SJSA1 (cell line): ENCODE results near the genes SMIM32, GFRA3 and FAM53C.

- RAMPAGE, long total RNA, result no peak
These were observed 7.6 kb downstream of the CXCL14 start for GRCh38 chr5:135571033-135571702.

GRCh38 chr5:135602937-135603397 lies 24.2 kb upstream of the CXCL14 start:
- RAMPAGE, long total RNA, result no peak

DNA sequence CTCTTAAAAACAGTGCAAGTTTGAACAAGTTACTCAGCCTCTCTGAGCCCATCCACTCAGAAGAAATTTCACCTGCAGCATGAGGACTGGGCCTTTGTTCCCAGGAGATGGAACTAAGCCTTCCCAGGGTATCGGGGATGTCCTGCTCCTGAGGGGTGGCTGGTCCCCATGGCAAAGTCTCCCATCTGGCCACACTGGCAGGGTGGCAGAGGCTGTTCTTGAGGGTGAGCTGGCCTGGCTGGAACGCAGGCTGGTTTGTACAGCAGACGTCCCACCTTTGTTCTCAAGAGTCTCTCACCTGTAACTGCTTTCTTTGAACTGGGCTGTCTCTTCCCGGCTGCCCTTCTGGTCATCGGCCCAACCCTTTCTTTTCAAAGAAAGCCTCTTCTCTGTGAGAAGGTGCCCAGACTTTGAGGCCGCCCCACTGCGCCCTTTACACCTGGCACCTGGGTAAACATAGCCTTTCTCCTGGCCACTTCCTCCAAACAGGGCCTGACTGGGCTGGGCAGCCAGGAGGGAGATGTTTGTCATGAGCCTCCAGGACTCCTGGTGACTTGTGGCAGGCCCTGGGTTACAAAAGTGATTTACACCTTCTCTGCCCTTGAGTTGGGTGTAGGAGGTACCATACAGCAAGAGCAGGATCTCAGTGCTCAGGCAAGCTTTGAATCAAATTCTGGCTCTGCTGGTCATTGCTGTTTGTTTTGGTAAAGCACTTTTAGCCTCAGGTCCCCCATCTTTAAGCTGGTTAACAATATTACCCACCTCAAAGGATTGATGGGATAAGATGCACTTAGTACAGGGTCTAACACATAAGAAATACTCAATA lies 127.1 kb upstream of the CXCL14 start:
- RAMPAGE, long total RNA, result no peak

GRCh38 chr5:136020547-136021115 lies 8.2 kb upstream of the TGFBI start:
- RAMPAGE, long total RNA, result no peak

DNA sequence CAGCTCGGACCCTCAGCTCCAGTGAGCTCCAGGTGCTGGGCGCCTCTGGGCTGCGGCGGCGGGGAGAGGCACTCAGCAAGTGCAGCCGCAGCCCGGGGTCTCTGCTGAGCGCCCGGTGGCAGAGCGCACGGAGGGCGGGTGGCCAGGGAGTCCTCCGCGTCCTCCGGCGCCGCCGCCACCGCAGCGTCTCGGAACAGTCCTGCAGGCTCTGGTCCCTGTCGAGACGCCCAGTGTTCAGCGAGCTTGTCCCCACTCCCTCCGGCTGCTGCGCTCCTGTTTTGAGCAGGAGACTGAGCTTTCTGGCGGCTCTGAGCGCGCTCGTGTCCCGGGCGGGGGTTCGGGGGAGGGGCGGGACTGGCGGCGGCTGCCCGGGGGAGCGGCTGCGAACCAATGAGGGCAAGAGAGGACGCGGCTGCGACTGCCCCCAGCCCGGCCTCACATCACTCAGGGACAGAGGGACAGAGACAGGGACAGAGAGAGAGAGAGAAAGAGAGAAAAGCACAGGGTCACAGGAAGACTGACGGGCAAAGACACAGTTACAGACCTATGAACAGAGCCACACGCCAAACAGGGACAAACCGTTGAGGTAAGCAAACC lies at the start of gene SMIM32:
Gene SMIM32 (minus strand): TSS at position 304 of the 597 bp plus-strand sequence.
- RAMPAGE, long total RNA, result no peak

DNA sequence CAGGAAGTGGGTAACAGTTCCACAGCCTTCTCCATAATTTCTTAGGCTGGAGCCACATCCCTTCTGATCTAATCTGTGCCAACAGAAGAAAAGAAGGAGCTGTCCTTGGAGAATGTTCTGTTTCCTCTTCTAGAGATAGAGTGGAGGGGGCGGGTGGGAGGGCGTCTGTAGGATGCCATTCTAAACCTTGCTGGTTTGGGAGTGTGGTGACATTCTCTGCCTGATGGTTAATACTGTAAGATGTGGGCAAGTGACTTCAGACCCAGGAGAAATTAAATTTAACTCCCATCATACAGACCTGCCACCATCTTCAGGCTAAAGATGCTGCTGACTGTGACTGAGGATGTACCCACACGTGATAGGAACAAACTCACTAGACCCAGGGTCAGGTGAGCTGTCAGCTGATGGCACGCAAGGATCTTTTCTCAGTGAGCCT lies 437.5 kb downstream of the SPOCK1 start:
- RAMPAGE, long total RNA, result no peak

- RAMPAGE, long total RNA, result no peak
These were observed 390.2 kb downstream of the SPOCK1 start for GRCh38 chr5:137108913-137109320.

DNA sequence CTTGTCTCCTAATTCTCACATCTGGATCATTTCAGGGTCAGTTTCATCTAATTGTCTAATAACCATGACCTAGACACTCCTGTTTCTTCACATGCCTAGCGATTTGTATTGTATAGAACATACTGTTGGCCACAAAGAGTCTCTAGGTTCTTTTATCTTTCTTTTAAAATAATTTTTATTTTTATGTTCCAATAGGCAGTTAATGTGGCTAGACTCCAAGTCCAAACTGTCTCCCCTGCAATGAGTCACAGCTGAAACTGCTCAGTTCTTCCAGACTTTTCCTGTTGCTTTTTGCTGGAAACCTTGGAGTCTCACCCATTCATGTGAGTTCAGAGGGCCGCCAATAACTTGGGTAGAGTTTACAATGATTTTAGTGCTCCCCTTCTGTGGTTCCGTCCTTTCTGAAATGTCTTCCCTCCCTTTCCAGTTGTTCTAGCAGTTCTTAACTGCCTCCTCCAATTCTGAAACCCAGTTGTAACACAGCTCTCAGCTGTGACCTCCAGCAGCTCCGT lies 198.7 kb downstream of the SPOCK1 start:
- RAMPAGE, long total RNA, result no peak

DNA sequence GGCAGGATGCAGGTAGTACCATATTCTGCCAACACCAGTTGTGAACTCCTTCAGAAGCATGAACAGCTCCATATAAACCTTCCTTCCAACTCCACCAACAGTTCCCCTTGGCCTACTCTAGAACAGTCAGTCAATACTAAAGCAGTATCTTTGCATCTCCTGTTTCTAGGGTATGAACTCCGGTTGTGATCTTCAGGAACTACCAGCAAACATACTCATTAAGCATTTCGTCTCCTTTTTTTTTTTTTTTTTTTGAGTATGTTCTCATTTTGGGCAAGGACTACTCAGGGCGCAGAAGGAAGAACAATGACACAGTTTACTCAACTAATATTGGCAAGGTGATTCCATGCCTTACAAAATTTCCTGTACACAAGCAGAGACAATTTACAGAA lies 197.7 kb downstream of the SPOCK1 start:
- RAMPAGE, long total RNA, result no peak

GRCh38 chr5:137622166-137622729 lies 113.6 kb downstream of the KLHL3 start:
- RAMPAGE, long total RNA, result no peak

DNA sequence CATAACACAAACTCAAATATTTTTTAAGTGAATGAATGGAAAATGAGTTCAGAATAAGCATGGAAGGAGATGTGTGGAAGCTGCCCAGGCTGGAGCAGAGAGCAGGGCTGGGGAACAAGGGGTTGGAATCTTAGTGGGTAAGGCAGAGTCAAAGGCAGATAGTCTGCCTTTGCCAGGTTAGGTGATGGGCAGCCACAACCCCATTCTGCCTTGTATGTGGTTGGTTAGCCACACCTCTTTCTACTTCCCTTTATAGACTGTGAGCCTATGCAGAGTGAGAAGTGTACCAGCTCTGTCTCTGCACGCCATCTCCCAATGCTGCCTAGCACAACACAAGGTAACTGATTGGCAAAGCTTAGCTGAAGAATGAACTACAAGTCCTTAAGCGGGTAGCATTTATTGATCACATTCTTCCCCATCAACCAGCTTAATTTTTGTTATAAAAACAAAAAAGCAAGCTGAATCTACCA lies 69.7 kb downstream of the KLHL3 start:
- RAMPAGE, long total RNA, result no peak

DNA sequence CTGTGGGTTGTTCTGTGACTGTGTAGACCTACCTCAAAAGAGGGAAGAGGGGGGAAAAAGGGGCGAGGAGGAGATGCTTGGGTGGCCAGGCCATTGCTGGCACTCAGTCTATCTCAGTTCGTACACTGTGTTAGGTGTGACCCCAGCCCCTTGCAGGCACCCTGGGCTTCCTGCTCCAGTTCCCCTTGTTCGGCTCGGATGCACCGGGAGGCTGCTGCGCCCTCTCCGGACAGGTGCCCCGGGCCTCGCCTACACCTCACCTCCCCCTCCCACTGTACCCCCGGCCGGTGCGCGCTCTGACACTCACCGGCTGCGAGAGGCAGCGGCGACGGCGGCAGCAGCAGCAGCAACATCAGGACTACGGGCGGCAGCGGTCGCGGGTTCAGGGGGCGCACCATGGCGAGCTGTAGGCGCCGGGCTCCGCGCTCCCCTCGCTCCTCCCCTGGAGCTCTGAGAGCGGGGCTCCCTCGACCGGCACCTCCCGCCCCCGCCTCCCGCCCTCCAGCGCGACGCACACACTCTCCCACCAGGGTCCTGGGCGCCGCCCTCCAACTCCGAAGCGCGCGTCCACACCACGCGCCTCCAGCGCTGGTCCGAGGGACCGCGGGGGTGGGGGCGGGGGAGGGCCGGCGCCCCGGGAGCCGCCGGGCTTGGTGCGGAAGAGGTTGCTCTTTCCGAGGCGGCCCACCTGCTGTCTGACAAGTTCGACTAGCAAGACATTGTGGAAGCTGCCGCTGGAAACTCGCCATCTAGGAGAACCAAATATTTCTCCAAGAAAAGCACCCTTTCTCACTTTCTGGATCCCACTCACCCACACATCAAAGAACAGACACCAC lies at the start of gene GFRA3:
Gene GFRA3 (minus strand): TSS at position 595 of the 836 bp plus-strand sequence.
- RAMPAGE, long total RNA, result no peak

DNA sequence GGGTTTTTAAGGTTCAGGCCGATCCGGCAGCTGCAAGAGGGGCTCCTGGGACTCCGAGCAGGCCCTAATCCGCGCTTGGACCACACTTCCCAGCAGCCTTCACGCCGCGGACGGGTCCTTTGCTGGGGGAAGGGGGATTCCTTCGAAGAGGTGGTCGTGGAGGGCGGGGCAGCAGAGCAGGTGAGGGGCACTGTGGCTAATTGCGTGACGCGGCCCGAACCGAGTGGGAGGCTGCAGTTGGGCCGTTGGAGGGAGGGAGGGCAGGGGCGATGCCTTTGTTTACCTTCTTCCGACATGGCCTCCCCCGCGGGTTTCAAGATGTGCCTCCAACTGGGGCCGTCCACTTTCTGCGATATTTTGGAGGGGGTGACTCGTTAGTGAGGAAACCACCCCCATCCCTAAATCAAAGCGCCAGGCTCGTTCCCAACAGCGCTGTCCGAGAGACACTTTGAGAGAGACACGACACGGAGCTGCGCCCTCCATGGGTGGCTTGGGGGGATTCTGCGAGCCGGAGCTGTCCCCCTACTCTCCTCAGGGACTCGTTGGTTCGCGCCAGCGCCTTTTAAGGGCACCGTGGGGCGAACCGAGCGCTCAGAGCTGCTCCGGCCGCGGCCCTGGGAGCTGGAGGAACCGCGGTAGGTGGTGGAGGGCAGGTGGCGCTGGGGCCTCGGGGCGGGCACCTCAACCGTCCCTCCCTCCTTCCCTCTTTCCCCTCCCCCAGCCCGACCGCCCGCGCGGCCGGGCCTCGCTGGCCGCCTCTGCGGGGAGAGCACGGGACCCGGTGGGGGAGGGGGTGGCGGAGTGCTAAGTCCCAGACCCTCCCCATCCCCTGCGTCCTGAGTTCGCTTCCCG lies at the start of gene FAM53C:
Gene FAM53C (plus strand): TSS at position 594 of the 852 bp plus-strand sequence.
- RAMPAGE, long total RNA, result no peak

- RAMPAGE, long total RNA, result no peak
These were observed 26.9 kb downstream of the KDM3B start for GRCh38 chr5:138379153-138380106.

- RAMPAGE, long total RNA, result no peak
These were observed 39.2 kb upstream of the REEP2 start for GRCh38 chr5:138399597-138400193.

DNA sequence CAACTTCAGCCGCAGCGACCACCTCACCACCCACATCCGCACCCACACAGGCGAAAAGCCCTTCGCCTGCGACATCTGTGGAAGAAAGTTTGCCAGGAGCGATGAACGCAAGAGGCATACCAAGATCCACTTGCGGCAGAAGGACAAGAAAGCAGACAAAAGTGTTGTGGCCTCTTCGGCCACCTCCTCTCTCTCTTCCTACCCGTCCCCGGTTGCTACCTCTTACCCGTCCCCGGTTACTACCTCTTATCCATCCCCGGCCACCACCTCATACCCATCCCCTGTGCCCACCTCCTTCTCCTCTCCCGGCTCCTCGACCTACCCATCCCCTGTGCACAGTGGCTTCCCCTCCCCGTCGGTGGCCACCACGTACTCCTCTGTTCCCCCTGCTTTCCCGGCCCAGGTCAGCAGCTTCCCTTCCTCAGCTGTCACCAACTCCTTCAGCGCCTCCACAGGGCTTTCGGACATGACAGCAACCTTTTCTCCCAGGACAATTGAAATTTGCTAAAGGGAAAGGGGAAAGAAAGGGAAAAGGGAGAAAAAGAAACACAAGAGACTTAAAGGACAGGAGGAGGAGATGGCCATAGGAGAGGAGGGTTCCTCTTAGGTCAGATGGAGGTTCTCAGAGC lies 2.4 kb downstream of the EGR1 start:
- RAMPAGE, long total RNA, result no peak

DNA sequence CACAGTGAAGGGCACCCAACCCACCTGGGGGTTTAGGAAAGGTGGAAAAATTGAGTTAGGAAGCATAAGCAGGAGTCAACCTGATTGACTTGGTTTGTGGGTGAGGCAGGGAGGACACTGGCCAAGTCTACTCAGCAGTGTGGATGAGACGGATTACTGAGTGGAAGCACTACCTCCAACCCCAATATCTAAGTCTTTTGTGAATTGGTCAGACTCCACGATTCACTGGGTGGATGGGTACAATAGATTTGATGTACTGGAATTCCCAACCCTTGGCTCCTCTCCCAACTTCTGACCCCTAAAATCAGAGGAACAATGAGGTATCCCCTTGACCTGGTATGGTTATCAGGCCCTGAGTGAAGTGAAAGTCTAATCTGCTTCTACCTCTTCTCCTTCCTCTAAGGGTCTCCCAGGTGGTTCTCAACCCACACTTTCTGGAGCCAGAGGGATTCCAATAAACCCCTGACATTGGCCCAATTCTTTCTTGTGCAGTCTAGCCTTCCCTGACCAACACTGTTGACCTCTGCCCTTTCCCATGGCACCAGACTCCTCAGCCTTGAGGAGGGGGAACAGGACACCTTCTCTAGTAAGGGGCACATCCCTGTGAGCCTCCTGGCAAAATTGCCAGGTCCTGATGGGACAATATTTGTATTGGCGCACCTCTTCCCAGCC lies 5.3 kb downstream of the EGR1 start:
- RAMPAGE, long total RNA, result no peak

DNA sequence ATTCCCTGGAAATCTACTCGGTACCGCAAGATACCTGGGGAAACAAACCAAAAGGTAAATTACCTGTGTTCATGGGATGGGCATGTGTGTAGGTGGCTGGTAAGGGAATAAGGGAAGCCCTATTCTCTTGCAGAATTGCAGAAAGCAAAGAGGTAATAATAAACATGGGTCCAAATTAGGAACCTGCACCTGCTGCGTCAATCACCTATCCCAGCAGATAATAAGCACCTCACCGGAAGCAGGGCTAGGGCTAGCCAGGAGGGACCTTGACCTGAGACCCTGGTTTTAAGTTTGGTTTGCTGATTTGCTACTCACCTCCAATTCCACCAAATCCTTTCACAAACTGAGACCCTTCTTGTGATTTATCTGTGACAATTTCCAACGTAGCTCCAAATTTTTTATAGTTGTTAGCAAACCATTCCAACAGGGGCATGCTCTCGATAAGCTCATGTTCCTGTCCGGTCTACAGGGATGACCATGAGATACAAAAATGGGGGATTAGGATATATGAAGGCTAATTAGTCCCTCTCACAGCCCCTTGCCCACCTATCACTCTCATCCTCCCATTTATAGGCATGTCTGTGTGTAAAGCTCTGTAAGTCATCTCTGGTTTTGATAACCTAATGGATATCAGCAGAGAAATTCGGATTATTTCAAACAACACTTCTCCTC lies 34.5 kb downstream of the ETF1 start:
- RAMPAGE, long total RNA, result no peak

GRCh38 chr5:138534106-138534667 lies 8.8 kb downstream of the ETF1 start:
- RAMPAGE, long total RNA, result no peak

DNA sequence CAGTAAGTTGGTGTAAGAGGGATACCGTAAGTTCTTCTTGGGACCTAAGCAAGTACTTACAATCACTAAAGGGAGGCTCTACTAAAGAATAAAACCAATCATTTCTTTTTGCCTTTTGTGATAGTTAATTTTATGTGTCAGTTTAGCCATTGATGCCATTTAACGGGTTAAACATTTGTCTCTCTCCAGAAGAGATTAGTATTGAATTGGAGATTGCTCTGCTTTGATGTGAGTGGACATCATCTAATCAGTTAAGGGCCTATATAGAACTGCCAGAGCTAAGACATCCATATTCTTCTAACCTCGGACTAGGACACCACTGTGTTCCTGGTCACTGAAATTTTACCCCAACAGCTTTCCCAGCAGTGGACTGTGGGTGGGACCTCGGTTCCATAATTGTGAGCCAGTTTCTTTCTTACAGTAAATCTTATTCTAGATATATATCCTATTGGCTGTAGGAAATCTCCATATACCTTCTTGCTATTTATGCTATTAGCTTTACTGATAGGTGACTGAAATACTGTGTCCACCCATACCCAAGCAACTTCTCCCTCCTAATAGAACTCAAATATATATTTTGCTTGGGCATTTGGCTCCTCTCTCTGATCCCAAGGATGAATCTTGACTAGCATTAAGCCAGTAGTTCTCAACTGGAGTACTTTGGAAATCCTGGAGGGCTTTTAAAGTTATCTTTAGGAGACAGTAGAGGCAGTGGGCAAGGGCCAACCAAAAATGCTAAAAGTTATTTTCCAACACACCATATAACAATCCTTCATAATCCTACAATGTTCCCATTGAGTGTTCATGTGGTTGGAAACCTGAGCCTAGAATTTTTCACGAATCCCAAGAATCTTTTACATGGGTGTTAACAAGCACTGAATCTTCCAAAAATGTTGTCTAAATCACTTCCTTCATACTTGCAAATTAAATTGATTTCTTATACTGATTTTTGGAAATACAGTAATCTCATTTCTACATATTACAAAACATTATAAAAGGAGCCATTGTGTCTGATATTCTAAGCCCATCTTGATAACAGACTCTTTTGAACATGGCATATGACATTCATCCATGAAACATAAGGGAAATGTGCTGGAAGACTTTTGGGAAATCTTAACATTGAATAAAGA lies 11.0 kb upstream of the ETF1 start:
- RAMPAGE, long total RNA, result no peak